Fallopian tube (tissue), 1 donor: ENCODE measurements around the gene NEURL1B.

GRCh38 chr5:172420075-172421182 is 33.9 kb downstream of the SH3PXD2B start:
- PRO-cap = bidirectional peak, plus-strand start at chr5:172420808, minus-strand start at chr5:172420625

DNA sequence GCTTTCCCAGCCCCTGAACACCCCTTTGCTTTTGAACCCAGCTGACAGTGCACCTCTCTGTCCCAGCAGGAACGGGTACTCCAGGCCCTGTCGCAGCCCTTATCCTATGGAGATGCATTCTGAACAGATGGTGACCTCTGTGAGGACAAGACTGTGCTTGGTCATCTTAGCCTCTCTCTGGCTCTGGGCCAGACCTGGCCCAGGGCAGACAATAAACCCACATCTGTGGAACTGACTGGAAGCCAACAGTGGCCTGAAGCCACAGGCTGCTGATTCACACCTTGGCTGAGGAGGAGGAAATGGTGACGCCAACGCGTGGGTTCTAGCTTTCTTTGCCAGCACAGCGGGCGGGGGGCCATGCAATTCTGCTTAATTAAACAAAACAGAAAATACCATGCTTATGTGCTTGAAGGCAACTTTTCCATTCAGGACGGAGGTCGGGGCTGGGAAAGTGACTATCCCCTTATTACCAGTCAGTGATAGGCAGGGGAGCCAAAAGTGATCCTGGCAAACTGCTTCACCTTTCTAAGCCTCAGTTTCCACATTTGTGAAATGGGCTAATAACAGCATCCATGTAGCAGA is 10.8 kb downstream of the SH3PXD2B start:
- PRO-cap = no peak

- PRO-cap = no peak
Measured at GRCh38 chr5:172574700-172574976, 66.4 kb upstream of the NEURL1B start.

GRCh38 chr5:172611971-172612568 is 29.0 kb upstream of the NEURL1B start:
- PRO-cap = no peak

DNA sequence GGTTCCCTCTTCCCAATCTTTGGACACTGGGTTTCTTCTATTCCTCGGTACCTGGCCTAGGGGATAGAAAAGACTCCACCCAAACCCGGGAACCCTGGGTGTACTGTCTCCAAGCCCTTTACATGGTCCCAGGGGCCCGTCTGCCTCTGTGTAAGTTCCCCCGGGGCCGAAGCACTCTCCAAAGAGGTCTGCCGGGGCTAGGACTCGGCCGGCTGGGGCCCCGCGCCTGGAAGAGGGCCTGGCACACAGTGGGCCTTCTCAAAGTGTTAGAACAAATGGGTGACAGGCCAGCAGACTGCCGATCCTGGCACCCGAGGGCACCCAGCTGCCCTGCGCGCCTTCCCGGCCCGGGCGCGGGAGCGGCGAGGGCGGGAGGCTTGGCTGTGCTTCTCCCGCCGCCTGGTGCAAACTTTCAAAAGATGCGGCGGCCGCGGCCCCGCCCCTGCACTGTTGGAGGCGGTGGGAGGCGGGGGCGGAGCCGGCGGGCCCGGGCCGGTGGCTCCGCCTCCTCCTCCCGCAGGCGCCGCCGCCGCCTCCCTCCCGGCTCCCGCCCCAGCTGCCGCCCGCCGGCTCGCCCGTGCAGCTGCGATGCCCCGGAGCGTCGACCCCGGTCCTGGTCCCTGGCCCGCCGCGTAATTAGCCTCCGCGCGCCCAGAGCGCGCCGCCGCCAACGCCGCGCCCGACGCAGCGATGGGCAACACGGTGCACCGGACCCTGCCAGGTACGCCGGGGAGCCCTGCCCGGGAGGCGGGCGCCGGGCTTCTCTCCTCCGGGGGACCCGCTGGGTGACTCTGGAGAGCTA is at the start of gene NEURL1B:
TSS of gene NEURL1B (plus strand) at position 547 of the 802 bp plus-strand sequence.
- PRO-cap = bidirectional peak, plus-strand start at position 544 of the sequence, minus-strand start at position 414 of the sequence

DNA sequence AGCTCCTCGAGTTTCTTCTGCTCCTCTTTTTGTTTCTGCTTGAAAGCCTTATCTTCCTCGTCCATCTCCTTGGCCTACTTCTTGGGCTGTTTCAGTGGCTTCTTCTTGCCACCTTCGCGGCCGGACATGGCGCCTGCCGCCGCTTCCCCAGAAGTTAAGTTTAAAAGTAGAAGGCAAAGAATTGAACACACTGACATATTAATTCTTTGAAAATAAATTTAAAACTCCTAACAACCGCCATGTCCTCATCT is 15.4 kb downstream of the NEURL1B start:
- PRO-cap = no peak

GRCh38 chr5:172695571-172695826 is 54.4 kb downstream of the NEURL1B start:
- PRO-cap = no peak

DNA sequence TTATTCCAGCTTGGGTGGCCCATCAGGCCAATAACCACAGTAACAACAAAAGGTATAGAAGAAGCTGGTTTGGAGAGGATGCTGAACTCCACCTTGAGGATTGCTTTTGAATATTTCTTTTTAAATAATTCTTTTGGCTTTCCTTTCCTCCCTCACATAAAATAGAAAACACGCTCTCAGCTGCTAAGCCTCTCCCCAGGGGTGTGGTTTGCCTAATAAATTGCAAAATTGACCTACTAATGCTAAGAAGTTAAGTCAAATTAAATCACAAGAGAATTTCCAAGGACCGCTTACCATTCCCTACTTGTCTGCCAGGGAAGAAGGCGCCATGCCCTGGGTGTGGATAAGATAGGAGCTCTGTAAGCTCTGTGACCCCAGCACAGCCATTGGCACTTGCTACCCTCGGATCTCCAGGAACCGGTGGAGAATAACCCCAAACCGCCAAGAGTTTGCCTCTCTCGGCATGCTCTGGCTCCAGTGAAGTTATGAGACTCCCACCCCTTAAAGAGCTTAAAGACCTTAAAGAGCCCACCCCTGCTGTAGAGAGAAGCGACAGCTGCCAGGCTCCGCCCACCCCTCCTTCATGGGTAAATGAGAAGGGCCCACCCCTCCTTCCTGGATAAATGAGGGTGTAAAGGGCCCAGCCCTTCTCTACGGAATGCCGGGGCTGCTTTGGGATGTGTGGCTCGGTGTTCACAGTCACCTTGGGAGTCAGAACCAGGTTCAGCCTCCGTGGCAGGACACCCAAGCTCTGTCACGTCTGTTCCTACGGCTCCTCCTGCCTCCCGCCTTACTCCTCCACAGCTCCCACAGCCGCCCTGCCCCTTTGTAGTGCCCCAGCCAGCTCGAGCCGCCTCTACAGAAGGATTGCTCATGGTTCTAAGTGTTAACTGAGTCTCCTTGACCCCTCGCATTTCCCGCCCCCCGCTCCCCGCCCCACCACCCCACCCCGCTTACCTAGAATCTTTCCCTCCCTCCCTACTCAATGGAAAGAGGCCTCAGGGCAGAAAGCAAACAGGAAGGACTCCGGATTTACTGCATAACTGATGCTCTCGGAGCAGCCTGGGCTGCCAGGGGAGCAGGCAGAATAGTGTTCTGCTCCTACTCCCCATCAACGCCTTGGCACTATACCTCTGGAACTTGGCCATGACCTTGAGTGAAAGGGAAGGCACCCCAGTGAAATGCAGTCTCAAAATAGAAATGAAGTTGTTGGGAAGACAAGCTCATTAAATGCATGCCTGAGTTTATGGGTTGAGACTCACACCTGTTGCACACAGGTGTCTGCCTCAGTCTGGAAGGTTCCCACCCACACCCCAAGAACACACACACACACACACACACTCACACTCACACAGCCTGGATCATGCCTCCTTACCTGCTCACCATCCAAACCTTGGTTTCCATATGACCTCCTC is 59.3 kb downstream of the NEURL1B start:
- PRO-cap = no peak

DNA sequence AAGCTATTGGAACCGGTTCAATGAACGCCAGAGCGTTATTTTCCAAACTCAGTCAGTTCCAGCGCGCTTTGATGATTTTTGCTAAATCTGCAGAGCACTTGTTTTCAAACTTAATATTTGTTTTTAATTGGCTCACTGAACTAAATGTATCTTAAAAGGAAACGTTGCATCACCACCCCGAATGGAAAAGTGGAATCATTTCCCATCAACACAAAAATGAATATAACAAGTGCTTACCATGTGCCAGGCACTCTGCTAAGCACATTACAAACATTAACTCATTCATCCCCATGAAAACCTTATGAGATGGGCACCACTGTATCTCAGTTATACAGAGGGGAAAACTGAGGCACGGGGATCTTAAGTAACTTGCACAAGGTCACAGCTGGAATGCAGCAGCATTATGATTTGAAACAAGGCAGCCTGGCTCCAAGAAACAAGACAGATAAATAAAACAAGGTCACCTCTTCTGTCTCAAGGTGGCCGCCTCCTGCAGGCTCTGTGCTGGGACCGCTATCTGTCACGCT is 49.1 kb downstream of the DUSP1 start:
- PRO-cap = no peak

DNA sequence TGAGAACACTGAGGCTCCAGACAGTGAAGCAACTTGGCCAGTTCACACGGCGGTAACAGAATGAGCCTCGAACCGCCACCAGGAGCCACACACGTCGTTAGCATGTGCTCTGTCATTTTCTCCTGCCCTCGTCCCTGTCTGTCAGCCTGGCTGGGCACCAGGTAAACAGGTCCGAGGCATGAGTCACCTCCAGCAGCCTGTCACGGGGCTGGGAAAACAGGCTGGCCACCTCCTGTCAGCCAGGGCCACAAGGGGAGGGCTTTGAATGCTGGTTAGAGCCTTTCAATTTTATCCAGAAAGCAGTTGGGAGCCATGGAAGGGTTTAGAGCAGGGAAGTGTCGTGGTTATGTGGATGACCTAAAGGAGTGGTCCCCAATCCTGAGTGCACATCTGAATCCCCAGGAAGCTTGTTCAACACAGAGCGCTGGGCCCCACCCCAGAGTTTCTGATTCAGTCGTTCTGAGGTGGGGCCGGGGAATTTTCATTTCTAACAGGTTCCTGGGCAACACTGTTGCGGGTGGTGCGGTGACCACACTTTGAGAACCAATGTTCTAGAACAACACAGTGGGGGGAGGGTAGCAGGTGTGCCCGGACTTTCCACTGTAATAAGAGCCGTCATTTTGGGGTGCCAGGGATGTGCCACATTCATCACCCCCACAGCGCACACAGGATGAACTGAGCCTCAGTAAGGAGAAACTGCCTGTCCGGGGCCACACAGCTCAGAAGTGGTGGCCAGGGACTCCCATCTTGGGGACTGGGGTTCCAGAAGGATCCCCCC is 39.4 kb downstream of the DUSP1 start:
- PRO-cap = no peak

GRCh38 chr5:172736168-172736446 is 34.9 kb downstream of the DUSP1 start:
- PRO-cap = no peak

DNA sequence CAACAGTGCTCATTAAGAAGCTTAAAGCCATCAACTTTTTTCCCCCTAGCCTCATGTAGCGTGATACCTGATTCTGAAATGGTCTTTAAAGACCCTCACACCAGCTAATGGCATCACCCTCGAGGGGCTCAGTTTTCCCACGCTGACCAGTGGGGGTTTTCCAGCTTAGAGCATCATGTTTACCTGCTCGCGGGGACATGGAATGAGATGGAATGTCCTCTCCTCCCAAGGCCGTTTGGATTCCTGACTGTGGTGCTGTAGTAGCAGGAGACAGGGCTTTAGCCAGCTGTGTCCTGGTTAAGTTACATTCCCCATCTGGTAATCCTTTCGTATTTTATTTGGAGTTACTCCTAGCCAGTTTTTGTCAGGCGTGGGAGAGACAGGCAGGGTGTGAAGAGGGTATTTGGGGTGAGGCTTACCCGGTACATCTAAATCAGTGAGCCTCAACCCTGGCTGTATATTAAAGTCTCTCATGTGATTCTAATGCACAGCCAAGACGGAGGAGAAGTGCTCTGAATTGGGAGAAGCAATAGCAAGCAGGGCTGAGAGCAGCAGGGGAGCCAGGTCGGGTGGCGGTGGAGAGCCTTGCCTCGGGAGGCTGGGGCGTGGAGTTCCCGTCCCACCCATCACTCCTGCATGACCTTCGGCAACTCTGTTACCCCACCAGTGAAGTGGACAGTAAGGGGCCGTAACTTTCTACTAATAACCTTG is 6.1 kb downstream of the ERGIC1 start:
- PRO-cap = no peak

DNA sequence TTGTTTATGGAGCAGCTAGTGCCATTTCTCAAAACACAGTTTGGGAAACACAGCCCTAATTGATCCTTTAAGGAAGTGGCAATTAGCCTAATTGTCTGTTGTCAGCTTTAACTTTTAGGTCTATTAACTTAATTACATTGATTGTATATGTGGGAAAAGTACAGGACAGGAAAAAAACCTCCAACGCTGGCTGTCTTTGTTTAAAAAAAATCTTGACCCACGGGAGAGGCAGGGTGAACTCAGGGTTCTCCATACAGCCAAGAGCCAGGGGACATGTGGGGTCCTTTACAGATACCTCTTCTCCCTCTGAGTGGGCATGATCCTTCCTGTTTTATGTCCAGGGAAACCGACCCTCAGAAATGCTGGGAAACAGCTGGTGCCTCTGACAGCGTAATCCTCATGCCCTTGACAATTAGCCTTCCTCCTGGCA is 7.0 kb downstream of the ERGIC1 start:
- PRO-cap = no peak

DNA sequence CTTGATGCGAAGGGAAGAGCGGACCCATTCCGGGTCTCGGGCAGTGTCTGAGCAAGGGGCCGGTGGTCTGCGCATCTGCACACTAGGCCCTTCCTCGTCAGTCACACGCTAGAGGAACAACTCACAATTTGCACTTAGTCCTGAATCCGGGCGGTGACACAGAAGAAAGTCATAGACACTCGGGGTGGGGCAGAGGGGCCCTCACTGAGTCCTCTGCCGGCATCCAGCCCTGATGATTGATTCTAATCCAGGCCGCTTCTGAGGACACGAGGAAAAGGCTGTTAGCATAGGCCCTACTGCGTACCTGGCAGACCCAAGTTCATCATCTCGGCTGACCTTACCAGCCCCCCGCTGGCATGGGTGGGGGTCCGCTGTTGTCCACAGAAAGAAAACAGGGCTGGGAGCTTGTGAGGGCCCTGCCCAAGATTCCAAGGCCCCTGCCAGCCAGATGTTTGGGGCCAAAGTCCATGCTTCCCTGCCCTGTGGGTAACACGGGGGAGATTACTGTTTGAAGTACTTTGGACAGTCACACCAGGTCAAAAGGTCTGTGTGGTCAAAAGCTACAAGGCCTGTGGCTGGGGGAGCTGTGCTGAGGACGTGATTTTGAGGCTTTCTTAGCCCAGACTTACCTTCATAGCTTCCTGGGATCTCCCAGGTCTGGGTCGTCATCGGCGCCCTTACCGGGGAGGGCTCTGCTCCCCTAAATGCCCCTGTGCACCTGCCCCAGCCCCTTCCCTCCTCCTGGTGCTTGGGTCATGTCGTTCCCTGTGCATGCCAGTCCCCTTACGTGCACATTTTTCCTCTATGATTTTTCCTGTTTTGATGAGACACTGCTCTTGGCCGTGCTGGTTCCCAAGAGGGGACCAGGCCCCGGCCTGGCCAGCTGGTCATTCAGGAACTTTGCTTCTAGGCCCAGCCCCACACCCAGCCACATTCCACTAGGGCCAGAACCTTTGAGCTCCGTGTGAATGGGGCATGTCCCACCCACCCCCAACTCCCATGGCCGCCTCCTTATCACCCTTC is 24.6 kb downstream of the ERGIC1 start:
- PRO-cap = no peak

DNA sequence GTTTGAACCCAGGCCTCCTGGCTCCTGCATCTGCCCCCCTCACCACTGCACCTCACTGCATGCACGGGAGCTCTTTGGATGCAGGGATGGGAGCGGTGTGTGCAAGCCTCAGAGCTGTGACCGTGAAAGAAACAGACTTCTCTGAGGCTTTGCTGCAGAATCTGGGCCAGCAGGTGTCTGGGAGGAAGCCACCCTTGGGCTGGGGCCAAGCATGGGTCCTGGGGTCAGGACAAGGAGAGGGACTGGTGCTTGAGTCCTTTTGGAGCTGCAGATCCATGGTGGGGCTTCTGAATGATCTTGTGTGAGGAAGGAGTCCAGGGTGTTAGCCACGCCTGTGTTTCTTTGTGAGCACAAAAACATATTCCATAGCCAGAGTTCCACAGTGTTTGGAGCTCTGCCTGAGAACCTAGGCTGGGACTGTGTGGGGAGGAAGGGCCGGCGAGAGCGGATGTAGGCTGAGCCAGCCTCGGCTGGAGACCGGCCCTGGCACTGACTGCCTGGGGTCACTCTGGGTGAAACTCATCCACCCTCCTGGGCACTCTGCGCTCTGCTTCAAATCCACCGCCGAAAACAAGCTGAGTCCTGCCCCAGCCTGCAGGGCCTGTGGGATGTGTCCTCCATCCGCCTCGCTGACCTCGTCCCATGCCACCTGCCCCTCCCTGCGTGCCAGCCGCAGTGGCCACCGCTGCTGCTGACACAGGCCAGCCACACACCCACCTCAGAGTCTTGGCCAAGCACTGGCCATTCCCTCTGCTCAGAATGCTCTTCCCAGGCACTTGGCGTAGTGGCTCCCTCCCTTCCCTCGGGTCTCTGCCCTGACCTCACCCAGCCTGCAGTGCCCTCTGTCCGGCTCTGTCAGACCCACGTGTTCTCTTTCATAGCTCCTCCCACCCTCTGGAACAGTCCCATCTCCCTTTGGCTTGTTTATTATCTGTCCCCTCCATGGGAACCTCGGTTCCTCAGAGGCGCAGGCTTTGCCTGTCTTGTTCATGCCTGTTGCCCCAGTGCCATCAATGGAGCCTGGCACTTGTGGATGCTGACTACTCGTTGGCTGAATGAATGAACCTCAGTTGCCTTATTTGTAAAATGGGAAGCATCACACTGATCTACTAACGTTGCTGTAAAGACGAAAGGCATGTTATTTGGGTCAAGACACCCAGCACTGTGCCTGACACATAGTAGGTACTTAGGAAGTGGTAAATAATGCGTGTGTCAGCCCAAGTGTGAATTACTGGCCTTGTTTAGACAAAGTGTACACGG is 26.9 kb downstream of the ERGIC1 start:
- PRO-cap = bidirectional peak, plus-strand start at position 382 of the sequence, minus-strand start at position 423 of the sequence; bidirectional peak, plus-strand start at position 555 of the sequence, minus-strand start at position 495 of the sequence; bidirectional peak, plus-strand start at position 927 of the sequence, minus-strand start at position 812 of the sequence

- PRO-cap = unidirectional peak, plus-strand start at chr5:172871309
Measured at GRCh38 chr5:172870119-172871388, 36.5 kb downstream of the ERGIC1 start.

- PRO-cap = no peak
Measured at GRCh38 chr5:172878592-172879586, 44.8 kb downstream of the ERGIC1 start.

GRCh38 chr5:172881612-172882705 is 47.9 kb downstream of the ERGIC1 start:
- PRO-cap = no peak

DNA sequence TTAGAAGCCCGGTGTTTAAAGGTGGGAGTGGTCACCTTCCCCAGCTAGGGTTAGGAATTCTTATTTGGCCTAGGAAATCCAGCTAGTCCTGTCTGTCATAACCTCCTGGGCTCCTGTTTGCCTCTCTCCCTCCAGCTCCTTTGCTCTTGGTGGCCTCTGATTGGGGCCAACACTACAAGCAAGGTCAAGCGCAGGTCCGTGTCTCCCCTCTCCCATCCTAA is 53.3 kb upstream of the RPL26L1 start:
- PRO-cap = bidirectional peak, plus-strand start at position 81 of the sequence, minus-strand start outside the sequence

DNA sequence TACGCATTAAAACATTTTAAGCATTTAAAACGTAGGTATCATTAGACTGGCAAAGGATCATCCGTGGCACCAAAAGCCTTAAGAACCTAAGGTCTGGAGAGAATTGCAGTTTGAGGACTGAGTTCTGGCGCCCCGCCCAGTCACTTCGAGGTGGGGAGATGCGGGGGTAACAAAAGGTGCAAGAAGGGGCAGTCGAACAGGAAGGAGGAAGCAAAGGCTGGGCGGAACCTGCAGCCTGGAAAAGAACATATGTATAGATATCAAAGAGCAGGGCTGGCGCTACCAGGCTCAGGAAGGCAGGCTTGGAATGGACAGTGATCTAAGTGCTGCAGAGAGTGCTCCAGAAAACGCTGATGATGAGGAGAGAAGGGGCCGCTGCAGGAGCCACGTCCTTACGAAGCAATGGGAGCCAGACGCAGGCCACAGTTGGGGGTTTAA is 40.9 kb upstream of the RPL26L1 start:
- PRO-cap = bidirectional peak, plus-strand start at position 285 of the sequence, minus-strand start at position 80 of the sequence